Glomerular endothelial cell (primary cell): ENCODE measurements around a stretch of chr7.

GRCh38 chr7:20158094-20158758, 59.0 kb downstream of the MACC1 start:
- RAMPAGE, long total RNA: no peak

DNA sequence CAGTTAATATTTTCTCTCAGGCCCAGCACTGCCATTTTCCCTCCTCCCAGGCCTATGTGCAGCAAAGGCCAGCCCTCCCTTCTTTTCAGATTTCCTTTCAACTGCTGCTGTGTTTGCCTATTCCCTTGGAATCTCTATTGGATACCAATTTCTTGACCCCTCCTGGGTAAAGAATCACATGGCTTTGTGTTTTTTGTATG, 20.1 kb downstream of the MACC1 start:
- RAMPAGE, long total RNA: no peak

DNA sequence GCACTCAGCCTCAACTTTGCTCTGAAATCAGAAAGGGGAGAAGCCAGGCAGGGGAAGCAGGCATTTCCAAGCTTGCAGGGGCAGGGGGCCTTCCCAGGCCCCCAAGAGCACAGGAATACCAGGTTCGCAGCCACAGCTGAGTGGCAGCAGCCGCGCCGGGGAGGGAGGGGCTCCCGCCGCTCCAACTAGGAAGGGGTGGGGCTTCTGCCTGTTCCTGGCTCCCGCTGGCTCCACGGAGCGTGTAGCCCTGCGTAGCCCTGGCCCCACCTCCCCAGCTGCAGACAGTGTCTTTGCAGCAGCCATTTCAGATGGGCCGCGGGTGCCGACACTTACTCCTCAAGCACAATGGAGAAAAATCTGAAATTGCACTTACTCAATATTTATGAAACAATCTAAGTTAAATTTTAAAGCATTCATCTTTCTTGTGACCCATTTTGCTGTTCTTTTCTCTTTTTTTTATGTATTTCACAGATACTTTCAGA, 54.9 kb upstream of the ABCB5 start:
- RAMPAGE, long total RNA: no peak

- RAMPAGE, long total RNA: no peak
Observed at GRCh38 chr7:20777089-20778064, 9.3 kb downstream of the SP8 start.

GRCh38 chr7:20784655-20785298, 1.9 kb downstream of the SP8 start:
- RAMPAGE, long total RNA: no peak

- RAMPAGE, long total RNA: no peak
Observed at GRCh38 chr7:21251424-21251710, 176.5 kb upstream of the SP4 start.

GRCh38 chr7:21338622-21339335, 89.1 kb upstream of the SP4 start:
- RAMPAGE, long total RNA: no peak

DNA sequence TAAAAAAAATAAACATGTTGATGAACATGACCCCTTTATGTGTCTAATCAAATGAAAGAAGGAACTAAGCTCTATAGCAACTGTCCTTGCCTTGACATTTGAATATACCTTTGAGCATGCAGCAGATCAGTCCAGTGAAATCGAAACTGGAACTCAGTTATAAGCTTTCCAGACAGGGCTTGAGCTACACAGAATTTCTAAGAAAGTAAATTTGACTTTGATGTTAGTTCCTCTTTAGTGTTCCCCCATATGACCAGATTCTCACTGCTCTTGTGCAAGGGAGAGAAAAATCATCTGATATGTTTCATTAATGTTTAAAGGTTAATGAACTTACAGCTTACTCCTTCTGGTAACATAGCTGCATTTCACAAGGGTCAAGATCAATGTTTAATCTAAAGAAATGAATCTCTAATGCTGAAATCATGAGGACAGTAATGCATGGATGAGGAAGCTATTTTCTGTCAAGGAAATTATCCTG, 74.9 kb upstream of the SP4 start:
- RAMPAGE, long total RNA: no peak

- RAMPAGE, long total RNA: no peak
Observed at GRCh38 chr7:22236211-22236543, 120.8 kb downstream of the RAPGEF5 start.

- RAMPAGE, long total RNA: no peak
Observed at GRCh38 chr7:22513052-22513605, 13.1 kb upstream of the STEAP1B start.

DNA sequence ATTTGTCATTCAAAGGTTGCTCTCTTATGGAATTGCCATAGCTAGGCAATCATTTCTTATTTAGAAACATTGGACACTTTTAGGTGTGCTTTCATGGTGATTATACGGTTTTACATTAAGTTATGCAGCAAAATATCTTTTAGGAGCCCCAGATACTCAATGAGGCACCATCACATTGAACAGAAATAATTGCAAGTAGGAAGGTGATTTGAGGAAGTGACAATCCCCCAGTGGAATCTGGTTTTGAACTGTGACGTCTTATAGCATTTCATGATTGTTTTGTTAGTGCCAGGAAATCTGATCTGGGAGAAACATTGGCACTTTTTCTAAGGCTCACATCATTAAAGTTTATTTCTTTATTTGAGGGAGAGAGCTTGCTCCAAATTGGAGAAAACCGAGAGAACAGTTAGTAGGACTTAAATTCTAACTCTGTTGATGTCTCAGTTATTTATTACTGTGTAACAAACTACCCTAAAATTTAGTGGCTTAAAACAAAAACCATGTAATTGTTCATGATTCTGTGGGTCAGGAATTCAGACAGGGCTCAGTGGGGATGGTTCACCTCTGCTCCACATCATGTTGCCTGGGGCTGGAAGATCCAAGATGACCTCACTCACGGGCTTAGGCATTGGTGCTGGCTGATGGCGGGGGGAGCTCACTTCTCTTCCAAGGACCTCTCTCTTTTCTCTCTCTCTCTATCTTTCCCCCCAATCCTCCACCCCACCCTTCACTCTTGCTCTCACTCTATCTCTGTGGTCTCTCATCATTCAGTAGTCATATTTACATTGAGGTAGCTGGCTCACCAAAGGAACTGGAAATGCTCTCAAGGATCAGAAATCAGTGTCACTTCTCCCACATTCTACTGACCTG, 78.2 kb upstream of the STEAP1B start:
- RAMPAGE, long total RNA: no peak

DNA sequence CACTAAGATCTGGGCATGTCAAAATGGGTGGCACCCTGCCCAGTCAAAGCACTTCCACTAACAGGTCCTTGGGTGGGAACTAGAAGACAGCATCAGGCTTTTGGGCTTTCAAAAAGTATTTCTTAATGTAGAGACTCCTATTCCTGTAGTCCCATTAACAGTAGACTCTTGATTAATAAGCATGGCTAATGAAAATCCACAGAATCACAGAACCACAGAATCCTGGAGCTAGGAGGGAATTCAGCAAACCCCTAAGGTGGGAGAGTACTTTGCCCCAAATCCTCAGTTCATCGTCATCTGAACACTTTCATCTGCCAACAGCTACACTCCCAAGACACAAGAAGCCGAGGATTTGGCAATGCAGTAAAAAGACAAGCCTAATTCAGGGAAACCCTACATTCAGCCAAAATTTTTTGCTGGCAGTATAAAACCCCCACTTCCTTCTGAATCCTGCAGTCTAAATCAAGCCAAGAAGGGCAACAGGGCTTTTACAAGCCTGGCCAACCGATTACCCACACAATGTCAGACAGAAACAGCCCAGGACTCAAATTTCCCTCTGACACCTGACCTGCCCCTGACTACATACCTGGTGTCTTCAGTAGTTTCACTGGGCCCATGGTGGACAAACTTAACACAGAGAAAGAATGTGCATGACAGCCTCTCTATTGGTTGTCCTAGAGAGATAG, 5.9 kb upstream of the IL6 start:
- RAMPAGE, long total RNA: no peak

DNA sequence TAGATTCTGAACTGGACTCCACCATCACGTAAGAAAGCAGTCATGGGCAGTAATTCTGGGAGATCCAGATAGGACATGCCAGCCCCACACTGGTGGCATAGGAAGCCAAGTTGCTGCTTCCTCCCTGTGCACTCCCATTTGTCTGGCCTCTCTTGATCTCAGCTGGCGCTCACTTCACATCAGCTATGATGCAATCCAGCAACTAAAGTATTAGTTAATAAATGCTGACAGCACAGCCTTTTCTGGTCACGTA, 3.4 kb upstream of the IL6 start:
- RAMPAGE, long total RNA: no peak

DNA sequence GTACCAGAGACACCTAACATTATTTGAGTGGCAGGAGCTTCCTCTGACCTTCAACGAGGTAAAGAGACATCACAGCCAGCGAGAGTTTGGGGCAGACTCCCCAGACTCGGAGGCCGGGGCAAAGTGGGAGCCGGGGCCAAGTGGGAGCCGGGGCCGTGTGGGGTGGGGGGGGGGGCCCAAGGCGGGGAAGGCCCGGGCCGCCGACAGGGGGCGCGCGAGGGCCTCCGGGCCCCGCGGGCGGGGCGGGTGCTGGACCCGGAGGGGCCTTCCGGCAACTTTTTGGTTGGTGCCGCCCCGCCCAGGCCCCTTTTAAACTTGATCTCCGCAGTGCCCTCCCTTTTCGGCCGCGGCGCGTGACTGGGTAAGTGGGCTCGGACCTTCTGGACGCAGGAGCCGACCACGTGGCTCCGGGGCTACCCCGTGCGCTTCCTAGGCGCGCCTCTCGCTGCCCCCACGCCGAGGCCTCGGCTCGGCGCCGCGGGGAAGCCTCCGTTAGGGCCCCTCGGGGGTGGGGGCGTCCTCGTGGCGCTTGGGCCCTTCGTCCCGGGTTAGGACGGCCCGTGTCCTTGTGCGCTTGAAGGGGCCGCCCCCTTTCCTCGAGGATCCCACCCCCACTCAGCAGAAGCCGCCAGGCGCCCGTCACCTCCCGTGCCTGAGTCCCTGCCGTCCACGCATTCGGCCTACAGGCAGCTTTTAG, 31.4 kb upstream of the TOMM7 start:
- RAMPAGE, long total RNA: no peak

- RAMPAGE, long total RNA: no peak
Observed at GRCh38 chr7:22896917-22897301, 74.3 kb upstream of the TOMM7 start.

GRCh38 chr7:23469687-23469859, 718 bp downstream of the IGF2BP3 start:
- RAMPAGE, long total RNA: no peak

GRCh38 chr7:23471181-23472115, 1.2 kb upstream of the IGF2BP3 start:
- RAMPAGE, long total RNA: no peak

GRCh38 chr7:24284796-24285291, 854 bp downstream of the NPY start:
- RAMPAGE, long total RNA: no peak

GRCh38 chr7:24572143-24572847, 957 bp upstream of the PALS2 start:
- RAMPAGE, long total RNA: no peak

GRCh38 chr7:24574433-24574779, 1.2 kb downstream of the PALS2 start:
- RAMPAGE, long total RNA: no peak